ENCODE results near the genes UCKL1 and RGS19.

DNA sequence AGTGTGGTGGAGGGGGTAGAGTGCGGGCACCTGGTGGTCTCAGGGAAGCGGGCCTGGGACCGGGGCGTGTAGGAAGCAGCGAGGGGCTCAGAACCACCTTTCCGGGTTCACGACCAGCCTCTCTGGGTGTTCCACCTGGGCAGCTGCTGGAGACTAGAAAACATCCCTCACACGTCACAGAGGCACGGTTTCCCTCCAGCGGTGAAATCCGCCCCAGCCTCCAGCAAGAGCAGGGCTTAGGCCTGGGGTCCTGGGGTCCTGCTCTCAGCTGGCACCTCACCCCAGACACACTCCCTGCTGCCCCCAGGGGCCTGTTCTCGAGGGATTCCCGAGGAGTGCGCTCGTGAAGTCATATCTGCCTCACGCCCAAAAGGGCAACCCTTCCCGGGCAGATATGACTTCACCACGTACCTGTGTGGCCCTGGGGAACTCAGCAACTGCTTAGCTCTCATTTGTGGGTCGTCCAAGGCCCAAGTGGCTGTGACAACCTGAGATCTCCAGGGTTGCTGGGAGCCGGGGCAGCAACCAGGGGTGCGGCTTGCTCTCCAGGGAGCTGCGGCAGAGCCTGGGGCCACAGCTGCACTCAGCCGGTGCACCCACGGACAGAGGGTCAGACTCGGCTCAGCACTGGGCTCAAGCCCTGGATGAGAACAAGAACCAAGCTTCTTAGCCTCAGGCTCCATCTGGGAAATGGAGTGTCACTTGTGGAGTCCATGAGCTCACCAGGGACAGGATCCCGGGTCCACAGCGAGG is 545 bp downstream of the FNDC11 start:
- PRO-cap, 2 experiments = no peak in any of the 2 experiments

DNA sequence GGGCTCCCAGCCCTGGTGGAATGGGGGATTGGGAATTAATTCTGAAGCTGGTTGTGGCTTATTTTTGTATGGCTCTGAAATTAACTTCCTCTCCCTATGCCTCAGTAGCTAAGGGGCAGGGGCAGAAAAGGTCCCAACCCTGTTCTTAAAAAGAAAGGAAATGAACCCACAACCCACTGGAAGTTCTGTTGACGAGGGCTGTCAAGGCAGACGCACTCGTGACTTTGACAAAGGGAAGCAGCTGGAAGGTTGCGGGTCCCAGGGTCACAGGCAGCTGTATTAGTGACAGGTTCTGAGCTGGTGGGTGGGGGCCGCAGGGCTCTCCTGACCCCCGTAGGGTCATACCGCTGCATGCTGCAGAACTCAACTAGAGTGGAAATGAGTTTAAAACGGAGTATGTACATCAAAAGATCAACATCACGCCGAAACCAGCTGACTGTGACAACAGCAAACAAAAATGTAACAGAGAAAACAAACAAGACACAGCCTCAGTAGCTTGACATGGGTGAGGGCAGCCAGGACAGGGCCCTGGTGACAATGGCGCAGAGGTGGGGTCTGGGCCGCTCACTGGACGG is 14.1 kb upstream of the HELZ2 start:
- PRO-cap, 2 experiments = no peak in any of the 2 experiments

GRCh38 chr20:63640749-63641230 is 12.4 kb downstream of the STMN3 start:
- PRO-cap, 2 experiments = no peak in any of the 2 experiments

DNA sequence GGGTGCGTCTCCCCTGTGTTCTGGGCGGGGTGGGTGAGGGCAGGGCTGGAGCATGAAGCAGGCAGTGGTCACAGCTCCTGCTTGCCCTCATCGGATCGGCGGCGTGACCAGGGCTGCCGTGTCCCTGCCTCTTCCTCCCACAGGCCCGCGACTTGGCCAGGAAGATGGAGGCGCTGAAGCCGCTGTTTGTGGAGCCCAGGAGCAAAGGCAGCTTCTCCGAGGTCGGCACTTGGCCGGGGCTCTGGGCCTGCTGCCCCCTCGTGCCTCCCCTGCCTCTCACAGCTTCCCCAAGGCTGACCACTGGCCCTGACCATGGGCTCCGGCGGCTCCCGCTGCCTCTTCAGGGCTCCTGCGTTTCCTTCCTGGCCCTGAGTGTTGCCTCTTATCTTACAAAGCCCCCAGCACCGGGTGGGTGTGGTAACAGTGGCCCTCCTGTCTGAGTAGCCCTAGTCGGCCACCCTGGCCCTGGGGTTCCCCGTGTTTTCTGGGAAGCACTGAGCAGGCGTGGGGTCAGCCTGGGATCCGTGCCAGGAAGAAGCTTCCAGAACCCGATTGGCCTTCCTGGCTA is 8.0 kb upstream of the TNFRSF6B start:
- PRO-cap, 2 experiments = no peak in any of the 2 experiments

- PRO-cap, 2 experiments = no peak in any of the 2 experiments
Measured at GRCh38 chr20:63694397-63695080, 1.9 kb upstream of the TNFRSF6B start.

DNA sequence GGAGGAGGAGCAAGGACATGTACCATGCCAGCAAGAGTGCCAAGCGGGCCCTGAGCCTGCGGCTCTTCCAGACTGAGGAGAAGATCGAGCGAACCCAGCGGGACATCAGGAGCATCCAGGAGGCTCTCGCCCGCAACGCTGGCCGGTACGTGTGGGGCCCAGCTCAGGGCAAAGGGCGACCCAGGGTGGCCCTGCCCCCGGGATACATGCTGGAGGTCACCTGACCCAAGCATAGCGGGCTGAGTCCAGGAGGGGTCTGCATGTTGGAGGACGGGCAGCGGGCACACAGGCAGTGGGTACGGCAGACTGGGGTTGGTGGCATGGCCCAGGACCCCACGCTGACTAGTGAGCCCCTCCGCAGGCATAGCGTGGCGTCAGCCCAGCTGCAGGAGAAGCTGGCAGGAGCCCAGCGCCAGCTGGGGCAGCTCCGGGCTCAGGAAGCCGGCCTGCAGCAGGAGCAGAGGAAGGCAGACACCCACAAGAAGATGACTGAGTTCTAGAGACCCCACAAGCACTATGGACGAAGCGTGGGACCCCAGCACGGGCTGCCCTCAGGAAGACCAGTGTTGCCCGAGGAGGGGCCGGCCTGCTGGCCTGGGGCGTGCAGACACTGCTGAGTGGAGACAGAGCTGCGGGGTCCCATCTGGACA is 919 bp upstream of the LIME1 start:
- PRO-cap, 2 experiments = no peak in any of the 2 experiments

DNA sequence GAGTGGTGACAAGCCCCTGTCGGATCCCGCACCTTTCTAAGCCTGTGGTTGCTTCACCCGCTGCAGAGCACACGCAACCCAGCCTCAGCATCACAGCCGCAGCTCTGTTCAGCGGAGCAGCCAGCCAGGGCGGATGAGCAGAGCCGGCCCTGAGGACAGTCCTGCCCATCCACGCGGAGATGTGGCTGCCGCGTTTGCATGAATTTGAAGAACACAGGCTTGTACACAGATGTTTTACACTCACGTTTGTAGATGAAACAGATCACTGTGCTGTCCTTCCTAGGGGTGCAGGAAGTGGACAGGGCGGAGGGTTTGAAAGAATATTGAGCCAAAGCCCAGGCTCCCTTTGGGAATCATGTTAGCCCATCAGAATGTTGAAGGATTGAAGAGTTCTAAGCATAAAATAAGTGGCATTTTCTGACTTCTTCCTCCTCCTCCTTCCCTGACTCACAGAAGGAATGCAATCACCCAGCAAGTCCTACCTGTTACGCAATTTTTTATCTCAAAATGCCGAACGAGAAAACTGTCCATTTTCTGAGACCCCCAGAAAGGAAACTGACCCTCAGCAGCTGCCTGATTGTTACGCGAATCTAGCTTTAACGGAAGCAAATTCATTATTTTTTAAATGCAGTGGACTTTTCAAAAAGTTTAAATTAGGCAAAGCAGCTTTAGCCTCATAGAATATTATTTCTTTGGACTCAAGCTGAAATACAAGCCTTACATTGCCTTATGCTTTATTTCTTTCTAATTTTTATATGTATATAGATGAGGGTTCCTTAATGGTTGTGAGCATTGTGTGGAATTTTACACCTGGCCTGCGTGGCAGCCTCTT is 4.8 kb upstream of the DNAJC5 start:
- PRO-cap, 2 experiments = no peak in any of the 2 experiments

DNA sequence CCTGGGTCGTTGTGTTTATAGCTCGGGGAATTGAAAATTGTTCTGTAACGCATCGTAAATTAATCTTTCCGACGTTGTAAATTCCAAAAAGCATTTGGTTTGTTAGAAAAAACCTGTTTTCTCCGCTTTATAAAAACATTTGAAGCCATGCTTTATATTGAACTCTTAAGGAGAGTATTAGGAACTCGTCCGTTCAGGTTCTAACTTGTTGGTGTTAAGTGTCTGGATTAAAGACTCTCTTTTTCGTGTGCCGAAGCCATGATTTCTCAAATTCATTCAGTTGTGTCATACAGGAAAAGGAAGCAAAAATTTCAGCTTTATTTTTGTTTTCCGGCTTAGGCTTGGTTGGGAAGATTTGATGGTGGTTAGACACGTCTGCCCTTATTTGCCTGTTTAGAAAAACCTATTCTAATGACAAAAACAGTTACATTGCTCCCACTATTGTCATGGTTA is 842 bp downstream of the DNAJC5 start:
- PRO-cap, 2 experiments = no peak in any of the 2 experiments

GRCh38 chr20:63901226-63901748 is 6.4 kb downstream of the DNAJC5 start:
- PRO-cap, 2 experiments = no peak in any of the 2 experiments

DNA sequence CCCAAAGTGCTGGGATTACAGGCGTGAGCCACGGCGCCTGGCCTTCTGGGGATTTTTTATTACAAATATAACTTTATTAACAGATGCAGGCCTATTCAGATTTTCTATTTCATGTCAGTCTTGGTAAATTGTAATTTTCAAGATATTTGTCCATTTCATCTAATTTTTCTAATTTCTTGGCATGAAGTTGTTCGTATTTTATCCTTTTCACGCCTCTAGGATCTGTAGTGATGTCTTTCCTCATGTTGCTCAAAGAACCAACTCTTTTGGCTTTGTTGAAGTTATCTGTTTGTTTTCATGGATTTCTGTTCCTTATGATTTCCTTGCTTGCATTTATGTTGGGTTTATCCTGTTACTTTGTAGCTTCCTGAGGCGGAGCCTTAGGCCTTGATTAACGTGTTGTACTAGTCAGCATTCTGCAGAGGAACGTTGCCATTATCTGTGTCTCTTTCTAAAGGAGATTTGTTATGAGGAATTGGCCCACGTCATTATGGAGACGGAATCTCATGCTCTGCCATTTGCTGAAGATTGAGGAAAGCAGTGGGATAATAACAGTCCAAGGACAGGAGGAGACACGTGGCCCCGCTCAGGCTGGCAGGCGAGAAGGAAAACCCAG is 30.0 kb downstream of the UCKL1 start:
- PRO-cap, 2 experiments = no peak in any of the 2 experiments

GRCh38 chr20:63956186-63956552 is at the start of gene UCKL1:
UCKL1 (minus strand) TSS chr20:63956416.
- PRO-cap, 2 experiments = peak in 1 of 2 experiments; most common minus-strand start chr20:63956416 (in 1)

GRCh38 chr20:63964225-63964819 is 5.4 kb downstream of the ZNF512B start:
- PRO-cap, 2 experiments = no peak in any of the 2 experiments

- PRO-cap, 2 experiments = no peak in any of the 2 experiments
Measured at GRCh38 chr20:63975008-63975497, 4.4 kb downstream of the SAMD10 start.

DNA sequence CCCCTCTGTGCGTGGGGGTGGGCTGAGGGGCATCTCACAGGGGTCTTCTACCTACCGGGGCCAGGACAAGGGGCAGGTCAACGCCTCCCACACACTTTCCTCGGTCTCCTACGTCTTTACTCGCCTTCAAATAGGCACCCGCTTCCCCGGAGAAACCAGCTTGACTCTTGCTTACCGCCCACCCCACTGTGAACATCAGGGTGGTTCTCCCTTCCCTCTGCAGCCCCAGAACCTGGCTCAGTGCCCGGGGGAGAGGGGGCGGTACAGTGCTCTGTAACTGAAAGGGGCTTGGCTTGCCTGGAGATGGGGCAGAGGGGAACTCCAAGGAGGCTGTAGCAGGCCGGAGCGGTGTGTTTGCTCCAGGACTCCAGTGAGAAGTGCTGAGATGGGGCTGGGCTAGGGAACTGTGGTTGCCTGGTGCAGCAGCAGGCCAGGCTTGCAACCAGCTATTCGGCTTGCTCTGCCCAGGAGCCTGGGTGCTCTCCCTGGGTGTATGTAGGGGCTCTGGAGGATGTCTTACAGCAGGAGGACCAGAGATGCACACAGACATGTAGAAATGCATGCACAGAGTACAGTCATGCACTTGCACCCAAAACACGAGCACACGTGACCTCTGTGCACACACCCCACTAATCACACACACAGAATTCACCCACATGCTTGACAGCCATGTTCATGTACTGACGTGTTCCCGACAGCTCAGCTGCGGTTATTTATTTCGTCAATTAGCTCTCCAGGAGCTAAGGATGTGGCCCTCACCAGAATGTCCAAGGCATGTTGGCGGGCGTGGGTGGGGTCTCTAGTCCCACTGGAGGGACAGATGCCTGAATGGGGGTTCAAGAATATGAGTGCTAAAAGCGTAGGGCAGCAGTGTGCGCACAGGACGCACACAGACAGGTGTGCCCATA is 611 bp upstream of the SAMD10 start:
- PRO-cap, 2 experiments = peak in 1 of 2 experiments; most common plus-strand start position 301 of the sequence (in 1); most common minus-strand start position 190 of the sequence (in 1)

GRCh38 chr20:64052256-64052613 is 2.8 kb upstream of the SOX18 start:
- PRO-cap, 2 experiments = no peak in any of the 2 experiments

- PRO-cap, 2 experiments = no peak in any of the 2 experiments
Measured at GRCh38 chr20:64064021-64064919, 1.3 kb downstream of the TCEA2 start.

DNA sequence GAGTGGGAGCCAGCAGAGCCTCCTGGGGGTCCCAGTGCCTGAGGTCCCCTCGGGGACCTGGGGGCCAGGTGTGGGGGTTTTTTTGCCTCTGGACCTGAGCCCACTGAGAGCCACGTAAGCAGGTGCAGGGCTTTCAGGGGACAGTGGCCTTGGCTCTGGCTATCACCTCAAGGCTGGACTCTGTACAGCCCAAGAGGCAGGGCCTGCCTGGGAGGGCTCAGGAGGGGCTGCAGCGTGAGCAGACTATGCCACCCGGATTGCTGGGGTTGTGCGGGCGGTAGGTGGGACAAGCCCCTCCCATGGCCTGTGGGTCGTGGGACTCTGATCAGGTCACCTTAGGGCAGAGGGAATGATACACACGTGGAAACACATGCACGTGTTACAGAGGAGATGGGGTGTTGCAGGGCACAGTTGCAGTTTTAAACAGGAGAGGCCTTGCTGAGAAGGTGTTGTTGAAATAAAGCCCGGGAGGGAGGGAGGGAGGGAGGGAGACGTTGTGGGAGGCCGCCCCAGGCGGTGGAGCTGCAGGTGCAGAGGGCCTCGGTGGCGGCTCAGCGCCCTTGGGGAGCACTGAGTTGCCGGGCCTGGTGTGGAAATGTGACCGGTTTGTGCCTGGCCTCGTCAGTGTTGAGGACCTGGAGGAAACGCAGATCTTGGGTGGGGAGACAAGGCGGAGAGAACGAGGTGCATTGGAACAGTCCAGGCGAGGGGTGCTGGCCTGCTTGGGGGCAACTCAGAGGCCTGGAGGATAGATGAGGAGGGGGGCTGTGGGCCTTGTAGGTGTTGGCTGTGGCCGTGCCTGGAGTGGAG is 2.3 kb downstream of the TCEA2 start:
- PRO-cap, 2 experiments = no peak in any of the 2 experiments

GRCh38 chr20:64079054-64080236 is at the start of gene RGS19:
RGS19 (minus strand) TSS chr20:64079518.
- PRO-cap, 2 experiments = peak in 1 of 2 experiments; most common plus-strand start chr20:64079396 (in 1); most common minus-strand start chr20:64079488 (in 1)

GRCh38 chr20:64102445-64103101 is 4.8 kb downstream of the NPBWR2 start:
- PRO-cap, 2 experiments = no peak in any of the 2 experiments

GRCh38 chr20:64189624-64190378 is 25.5 kb downstream of the MYT1 start:
- PRO-cap, 2 experiments = no peak in any of the 2 experiments